Retinal pigment epithelial cell (primary cell): ENCODE data around the genes TMCO5A, INAFM2 and KNL1.

GRCh38 chr15:37000588-37001198 is 99.7 kb downstream of the MEIS2 start:
- RRBS: no CpG with 5 or more reads among the region's 8 CpGs

- RRBS: no CpG with 5 or more reads among the region's 3 CpGs
Measured at GRCh38 chr15:37084537-37085067, 15.7 kb downstream of the MEIS2 start.

DNA sequence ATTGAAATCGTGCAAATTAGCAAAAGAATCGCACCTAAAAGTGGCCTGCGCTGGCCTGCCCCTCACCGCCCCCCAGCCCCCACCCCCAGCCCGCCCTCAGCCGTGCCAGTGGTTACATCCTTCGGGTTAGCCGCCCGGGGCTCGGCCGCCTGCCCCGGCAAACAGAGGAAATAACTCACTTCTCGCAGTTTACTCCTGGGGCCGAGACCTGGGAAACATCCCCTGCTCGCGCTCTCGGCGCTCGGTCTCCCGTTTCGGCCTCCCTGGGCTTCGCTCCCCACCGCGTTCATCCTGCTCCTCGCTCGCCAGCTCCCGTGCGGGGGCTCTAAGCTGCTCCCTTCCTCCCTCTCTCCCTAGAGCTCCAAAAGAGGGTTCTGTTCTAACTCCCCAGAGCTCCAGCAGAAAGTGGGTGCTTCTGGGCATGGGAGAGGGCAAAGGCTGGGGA is 5.2 kb downstream of the MEIS2 start:
- RRBS: no CpG with 5 or more reads among the region's 28 CpGs

DNA sequence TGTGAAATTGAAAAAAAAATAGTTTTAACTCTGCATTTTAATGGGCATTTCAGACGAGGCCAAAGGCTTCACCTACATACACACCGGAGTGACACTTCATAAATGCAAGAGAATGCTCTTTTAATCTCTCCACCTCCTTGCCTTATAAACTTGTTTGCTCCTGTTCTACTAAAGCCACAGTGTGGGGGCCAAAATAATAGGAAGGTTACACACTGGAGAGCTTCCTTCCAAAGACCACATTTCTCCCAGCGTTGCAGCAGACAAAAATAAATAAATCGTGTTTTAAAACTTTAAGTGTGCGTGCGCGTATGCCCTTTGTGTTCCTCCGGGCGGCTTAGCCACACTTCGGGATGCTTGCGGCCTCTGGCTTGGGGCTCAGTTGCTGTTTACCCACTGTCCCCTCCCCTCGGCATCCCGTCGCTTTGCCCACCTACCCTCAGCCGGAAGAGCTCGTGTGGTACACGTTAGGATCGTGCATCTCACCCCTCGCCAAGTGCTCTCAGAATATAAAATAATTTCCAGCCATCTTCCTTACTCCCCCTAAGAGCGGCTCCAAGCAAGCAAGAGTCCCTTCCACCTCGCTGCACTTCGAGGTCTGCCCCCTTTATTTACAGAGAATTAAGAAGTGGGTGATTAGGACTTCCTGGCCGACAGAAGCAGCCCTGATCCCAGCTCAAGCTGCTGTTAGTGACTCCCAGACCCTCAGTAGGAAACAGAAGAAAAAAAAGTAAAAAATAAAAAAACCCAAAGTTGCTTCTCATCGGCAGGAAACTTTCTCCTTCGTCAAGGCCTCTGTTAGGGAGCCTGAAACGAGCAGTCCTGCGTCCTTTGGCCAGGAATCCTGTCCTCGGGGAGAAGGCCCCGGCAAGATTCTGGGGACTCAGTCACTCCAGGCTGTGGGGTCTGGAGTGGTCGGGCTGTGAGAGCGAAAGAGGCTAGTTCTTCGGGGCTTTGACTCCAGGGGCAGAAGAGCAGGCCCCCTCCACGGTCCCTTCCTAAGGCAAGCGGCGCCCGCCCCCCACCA is 3.2 kb downstream of the MEIS2 start:
- RRBS: no CpG with 5 or more reads among the region's 36 CpGs

- RRBS: no CpG with 5 or more reads among the region's 2 CpGs
Measured at GRCh38 chr15:37619362-37619870, 315.0 kb upstream of the TMCO5A start.

GRCh38 chr15:37807391-37807722 is 127.1 kb upstream of the TMCO5A start:
- RRBS: no CpG with 5 or more reads among the region's 1 CpG

DNA sequence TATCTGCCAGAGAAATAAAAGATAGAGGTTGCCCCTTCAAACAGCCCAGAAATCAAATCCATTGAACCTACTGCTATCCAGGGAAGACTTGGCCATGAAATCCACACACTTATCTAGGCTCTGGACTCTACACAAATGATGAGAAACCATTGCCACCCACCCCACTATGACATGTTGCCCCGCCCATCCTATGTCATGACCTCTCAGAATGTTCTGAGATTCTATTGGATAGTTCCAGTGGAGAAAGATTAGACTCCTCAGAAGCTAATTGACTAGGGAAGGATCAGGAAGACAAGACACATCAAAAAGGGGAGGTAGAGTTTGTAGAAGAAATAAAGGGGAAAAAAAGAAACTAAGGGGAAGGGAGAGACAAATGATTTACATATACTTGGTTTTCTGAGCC is at the start of gene TMCO5A:
TMCO5A (plus strand) TSS at position 260 of the 403 bp plus-strand sequence.
- RRBS: no CpG with 5 or more reads among the region's 1 CpG

DNA sequence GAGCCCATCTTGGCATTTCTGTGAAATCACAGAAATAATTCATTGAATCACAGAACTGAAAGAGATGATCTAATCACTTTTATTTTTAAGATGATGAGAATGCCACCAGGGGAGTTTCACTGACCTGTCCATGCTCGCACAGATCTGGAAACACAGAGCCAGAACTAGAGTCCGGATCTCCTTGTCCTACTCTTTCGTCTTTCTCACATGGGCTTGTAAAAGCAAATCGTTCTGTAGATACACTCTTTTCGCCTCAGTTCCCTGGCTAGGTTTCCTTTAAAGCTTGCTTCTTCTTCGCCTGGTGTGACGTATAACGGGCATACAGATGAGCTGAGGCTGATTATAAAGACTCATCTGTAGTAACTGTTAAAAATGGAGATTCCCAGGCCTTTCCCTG is 122.4 kb upstream of the SPRED1 start:
- RRBS: no CpG with 5 or more reads among the region's 8 CpGs

GRCh38 chr15:38253402-38253973 is 852 bp downstream of the SPRED1 start:
- RRBS: no CpG with 5 or more reads among the region's 9 CpGs

GRCh38 chr15:39431944-39432573 is 148.8 kb upstream of the THBS1 start:
- RRBS: no CpG with 5 or more reads among the region's 2 CpGs

- RRBS: no CpG with 5 or more reads among the region's 3 CpGs
Measured at GRCh38 chr15:39488345-39489108, 92.4 kb upstream of the THBS1 start.

DNA sequence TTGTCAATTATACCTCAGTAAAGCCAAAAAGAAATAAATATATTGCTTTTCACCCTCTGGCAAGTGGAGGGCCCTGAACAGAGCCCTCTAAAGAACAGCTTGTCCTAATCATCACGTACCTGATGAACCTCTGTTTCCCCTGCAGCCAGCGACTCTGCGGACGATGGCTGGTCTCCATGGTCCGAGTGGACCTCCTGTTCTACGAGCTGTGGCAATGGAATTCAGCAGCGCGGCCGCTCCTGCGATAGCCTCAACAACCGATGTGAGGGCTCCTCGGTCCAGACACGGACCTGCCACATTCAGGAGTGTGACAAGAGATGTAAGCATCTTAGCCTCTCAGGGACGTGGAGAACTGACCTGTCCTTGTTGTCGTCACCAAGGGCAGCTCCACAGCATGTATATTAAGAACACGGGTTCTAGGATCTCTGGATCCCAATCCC is 6.3 kb downstream of the THBS1 start:
- RRBS: no CpG with 5 or more reads among the region's 16 CpGs

GRCh38 chr15:39595290-39596490 is 14.8 kb downstream of the THBS1 start:
- RRBS: no CpG with 5 or more reads among the region's 12 CpGs

DNA sequence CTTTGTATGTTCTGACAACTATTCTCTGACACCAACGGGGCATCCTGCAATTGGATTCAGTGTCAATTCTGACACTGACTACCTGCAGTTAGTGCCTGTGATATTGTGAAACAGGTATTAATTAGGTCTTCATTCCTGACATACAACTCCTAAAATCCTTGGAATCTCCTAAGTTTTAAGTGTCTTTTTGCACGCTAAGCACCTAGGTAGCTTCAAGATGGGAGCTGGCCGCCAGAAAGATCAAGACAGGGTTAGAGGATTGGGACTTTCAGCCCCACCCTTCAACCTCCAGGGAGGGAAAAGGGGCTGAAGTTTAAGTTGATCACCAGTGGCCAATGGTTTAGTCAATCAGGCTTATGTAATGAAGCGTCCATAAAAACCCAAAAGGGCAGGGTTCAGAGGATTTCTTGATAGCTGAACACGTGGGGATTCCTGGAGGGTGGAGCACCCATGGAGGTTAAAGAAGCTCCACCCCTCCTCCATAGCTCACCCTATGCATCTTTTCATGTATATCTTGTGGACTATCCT is 12.6 kb upstream of the SRP14 start:
- RRBS: no CpG with 5 or more reads among the region's 5 CpGs

DNA sequence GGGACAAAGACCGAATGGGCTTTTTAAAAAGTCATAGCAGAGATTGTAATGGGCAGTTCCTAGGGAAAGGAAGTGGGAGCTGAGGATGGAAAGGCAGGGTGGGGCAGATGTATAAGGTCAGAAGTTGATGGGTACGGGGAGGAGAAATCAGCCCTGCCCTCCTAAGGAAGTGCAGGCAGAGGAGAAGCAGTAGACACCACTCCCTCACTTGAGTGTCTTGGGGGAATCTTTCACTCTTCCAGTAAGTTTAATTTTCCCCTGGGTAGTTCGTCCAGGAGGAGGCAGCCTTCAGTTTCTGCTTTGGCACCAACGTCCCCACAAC is 14.1 kb upstream of the SRP14 start:
- RRBS: no CpG with 5 or more reads among the region's 4 CpGs

- RRBS: no CpG with 5 or more reads among the region's 6 CpGs
Measured at GRCh38 chr15:40064529-40064996, 25.6 kb upstream of the SRP14 start.

DNA sequence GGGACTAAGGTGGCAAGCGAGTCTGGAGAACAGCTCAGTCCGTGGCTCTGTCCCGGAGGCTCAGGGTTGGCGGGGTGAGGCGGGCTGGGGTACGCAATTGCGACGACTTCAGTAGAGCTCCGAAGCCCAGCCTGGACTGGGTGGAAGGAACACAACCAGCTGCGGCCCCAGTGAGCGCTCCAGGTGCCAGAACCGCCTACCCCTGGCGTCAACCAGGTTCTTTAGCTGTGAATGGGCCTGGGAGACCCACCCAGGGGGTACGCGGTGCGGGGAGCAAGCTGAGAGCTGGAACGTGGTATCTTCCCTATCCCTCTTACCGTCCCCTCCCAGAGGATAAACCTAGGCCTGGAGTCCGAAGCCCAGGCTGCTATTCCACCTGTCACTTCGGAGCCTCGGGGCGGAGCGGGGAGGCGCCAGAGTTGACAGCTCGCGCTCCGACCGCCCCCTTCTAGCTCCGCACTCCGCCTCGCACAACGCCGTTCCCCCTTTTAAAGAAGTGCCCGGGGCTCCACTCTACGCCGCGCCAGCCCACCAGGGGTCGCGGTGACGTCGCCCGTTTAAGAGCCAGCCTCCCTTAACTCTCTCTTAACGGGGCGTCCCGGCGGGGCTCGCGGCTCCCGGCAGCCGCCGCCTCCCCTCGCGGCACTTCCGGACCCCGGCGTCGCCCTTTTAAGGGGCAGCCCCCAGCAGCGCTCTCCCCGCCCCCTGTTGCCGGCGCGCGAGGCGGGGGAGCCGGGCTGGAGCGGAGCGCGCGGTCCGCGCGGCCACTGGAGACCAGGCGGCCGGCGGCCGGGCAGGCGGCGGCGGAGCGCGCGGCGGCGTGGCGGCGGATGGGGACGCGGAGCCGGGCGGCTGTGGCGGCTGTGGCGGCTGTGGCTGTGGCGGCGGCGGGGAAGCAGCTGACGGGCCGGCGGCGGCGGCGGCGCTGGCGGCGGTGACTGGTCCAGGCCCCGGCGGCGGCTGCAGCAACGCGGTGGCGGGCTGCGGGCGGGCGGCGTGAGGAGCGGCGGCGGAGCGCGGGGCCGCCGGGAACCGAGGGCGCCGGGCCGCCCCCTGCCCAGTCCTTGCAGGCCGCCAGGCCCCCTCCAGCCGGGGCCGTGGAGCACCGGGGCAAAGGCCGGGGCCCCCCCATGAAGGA is at the start of gene INAFM2:
INAFM2 (plus strand) TSS at position 767 of the 1,138 bp plus-strand sequence.
- RRBS: 1% methylated on average over 72 of the region's 130 CpGs

- RRBS: no CpG with 5 or more reads among the region's 9 CpGs
Measured at GRCh38 chr15:40327382-40327921, 4.0 kb downstream of the INAFM2 start.

DNA sequence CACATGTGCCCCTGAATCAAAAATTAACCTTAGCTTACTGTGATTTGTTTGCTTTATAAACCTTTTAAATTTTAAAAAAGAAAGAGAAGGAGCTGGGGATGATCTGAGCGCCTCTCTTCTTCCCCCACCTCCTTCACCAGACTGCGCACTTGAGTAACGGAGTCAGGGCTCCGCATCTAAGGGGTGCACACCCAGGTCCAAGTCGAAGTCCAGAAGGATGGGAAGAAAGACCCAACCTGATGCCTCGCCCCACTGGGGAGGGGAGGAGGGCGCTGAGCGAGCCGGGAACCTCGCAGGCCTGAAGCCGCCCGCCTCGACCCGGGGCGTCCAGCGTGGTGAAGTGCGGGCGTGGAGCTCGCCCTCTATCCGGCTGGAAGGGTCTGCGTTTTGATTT is 437 bp upstream of the DISP2 start:
- RRBS: 2% methylated on average over 13 of the region's 21 CpGs

GRCh38 chr15:40593611-40595017 is at the start of gene KNL1:
KNL1 (plus strand) TSS chr15:40594249.
- RRBS: 0% methylated on average over 3 of the region's 79 CpGs